LUHMES (cell line): Measurements from ENCODE around the gene CSPG5.

DNA sequence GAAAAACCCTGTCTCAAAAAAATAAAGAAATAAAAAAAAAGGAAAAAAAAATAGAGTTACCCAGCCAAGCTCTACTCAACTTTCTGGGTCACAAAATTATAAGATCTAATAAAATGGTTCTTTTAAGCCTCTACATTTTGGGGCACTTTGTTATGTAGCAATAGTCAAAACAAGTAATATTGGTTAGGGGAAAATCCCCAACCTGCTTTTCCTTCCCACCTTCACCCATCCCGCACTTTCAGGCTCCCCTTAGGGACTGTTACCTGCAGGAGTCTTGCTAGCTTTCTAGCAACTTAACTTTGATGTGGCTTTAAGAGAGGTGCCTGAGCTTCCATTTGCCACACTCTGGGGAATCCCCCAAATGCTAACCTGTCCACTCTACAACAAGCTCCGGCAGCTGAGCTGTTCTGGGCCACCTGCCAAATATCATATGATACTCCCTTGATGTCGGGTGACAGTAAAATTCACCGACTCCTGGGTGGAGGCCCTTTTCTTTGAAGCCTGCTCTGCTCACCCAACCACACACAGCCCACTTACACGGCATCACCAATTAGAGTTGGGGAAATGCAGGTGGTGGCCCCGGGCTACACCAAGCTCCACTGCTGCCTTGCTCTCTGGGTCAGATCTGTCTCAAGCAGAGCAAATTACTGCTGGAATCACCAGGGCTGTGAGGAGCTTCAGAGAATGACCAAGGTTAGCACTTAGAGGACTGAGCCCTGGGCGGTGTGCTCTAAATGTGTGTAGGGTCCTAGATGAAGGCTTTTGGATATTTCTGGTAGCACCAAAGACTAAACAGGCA, 38.0 kb upstream of the XCR1 start:
- PRO-cap = no peak

GRCh38 chr3:46089086-46090052, 62.1 kb upstream of the XCR1 start:
- PRO-cap = no peak

- PRO-cap = no peak
Measured at GRCh38 chr3:46353417-46353941, 432 bp upstream of the CCR2 start.

- PRO-cap = no peak
Measured at GRCh38 chr3:46383324-46383995, 12.7 kb downstream of the CCR5 start.

GRCh38 chr3:46386001-46386754, 15.4 kb downstream of the CCR5 start:
- PRO-cap = no peak

GRCh38 chr3:46396042-46396478, 11.0 kb upstream of the CCRL2 start:
- PRO-cap = no peak

DNA sequence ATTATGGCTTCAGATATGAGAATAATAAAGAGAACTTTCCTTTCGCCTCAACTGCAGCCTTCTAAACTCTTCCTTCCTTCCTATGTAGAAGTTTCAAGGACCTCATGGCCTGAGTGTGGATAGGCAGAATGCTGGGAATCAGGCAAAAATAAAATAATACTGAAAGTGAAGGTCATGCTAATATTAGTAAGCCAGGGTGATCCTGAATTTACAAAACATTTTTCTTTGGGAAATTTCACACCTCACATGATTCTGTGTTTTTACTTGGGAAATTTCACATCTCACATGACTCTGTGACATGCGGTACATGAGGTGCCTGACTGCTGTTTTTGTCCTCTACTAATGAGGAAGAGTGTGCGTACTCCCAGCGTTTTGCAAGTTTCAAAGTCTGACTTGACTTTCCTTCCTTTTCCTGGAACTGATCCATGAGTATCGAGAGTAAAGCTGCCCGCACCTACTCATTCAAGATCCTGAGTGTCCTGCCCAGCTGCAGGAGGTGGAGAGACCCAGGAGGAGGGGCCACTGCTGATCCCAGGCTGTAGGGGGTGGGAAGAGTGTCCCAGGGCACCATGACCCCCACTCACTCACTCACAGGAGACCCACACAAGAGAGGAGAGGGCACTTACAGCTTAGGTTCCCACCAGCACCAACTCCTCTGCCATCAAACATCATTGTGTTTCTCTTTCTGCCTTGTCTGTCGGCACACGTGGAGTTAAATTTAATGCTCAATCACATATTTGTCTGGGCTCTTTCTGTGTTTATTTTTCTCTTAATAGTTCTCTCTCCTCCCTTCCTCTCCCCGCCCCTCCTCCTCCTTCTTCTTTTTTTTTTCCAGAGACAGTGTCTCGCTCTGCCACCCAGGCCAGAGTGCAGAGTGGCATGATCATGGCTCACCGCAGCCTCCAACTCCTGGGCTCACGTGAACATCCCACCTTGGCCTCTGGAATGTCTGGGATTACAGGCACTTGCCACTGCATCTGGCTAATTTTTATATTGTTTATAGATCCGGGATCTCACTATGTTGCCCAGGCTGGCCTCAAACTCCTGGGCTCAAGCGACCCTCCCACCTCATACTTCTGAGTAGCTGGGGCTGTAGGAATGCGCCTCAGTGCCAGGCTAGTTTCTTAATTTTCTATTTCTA, 1.6 kb upstream of the CCRL2 start:
- PRO-cap = no peak

- PRO-cap = no peak
Measured at GRCh38 chr3:46692515-46693055, 894 bp downstream of the ALS2CL start.

DNA sequence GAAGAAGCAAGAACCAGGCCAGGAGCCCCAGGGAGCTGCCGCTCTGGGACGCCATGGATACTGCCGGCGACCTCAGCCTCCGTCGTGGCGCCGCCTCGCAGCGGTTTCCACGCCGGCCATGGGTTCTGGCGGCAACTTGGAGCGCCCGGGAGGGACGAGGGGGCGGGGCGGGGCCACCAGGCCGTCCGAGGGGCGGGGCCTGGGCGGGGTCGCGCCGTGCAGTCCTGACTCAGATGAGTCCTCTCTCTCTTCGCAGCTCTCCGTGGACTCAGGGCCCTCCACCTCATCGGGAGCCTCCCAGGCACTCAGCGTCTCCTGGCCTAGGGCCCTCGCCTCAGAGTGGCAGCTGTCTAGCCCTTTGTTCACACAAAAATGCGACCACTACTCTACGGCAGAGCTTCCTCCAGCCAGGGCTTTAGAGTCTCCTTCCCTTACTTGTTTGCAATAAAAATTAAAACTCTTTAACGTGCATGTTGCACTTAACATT, 50.8 kb downstream of the MYL3 start:
- PRO-cap = bidirectional peak, plus-strand start at position 247 of the sequence, minus-strand start at position 128 of the sequence

GRCh38 chr3:46987188-46987667, 7.8 kb downstream of the NBEAL2 start:
- PRO-cap = no peak

DNA sequence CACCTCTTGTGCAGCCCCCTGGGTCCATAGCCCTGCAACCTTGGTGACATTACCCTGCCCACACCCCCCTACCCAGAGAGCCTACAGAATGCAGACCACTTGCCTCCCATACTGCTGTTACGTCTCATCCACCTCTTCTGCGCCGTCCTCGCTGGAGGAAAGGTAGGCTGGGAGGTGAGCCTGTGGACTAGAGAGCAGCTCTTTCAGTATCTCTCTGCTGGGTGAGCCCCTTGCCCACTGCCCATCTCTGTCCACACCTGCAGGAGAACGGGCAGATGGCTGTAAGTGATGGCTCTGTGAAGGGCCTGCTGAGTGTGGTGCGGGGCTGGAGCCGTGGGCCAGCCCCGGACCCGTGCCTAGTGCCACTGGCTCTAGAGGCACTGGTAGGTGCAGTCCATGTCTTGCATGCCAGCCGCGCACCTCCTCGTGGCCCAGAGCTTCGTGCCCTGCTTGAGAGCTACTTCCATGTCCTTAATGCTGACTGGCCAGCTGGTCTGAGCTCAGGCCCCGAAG, 11.7 kb downstream of the NBEAL2 start:
- PRO-cap = no peak

DNA sequence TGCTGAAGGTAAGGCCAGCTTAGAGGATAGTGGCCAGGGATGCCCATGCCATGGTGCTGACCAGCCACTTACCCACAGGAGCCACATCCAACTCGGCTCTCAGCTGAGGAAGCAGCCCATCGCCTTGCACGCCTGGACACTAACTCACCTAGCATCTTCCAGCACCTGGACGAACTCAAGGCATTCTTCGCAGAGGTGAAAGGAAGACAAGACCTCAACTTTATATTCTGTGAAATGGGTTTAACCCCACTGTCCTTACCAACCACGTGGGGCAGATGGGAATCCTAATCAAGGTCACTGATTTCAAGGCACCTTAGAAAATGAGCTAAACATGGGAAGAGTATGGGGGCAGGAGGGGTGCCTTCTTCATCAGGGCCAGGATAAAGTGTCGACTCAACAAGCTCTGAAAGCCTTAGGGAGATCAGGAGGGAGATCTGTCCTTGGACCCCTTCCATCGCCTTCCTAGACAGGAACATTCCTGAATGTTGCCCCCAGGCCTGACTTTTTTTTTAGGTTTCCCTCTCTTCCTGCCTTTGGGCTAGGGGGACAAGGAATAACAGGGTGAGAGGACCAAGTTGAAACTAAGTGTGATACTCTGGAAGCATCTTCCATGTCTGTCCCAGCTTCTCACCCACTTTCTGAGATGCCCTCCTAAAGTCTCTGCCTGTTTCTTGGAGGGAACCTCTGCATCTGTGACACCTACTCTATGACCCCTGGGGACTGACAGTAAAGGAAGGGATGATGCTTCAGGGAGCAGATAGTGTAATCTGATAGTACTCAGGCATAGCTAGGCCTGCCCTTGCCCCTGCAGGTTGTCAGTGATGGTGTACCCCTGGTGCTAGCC, 27.0 kb downstream of the NBEAL2 start:
- PRO-cap = no peak

DNA sequence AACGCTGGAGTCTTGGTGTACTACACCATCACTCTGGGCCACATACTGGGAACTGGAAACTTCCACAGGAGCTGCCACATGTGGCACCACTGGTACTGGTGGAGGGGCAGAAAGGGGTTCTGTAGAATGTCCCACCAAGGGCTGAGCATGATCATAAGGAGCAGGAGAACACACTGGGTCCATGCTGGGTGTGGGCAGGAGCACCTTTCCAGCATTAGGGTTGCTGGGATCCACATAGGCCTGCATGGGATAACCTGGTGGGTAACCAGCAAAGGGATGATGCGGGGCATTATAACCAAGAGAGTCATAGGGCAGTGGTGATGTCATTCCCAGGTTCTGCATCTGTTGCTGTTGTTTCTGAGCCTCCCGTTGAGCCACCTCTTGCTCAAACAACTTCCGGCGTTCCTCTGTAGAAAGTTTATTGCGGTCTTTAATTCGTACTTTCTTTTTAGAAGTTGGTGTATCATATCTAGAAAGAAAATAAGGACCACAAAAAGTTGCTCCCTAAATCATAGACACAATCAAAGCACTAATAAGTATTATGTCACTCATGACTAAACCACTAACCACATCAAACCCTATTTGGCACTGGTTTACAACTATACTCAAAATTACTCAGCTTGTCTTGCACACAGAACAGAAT, 77.7 kb downstream of the NBEAL2 start:
- PRO-cap = no peak

DNA sequence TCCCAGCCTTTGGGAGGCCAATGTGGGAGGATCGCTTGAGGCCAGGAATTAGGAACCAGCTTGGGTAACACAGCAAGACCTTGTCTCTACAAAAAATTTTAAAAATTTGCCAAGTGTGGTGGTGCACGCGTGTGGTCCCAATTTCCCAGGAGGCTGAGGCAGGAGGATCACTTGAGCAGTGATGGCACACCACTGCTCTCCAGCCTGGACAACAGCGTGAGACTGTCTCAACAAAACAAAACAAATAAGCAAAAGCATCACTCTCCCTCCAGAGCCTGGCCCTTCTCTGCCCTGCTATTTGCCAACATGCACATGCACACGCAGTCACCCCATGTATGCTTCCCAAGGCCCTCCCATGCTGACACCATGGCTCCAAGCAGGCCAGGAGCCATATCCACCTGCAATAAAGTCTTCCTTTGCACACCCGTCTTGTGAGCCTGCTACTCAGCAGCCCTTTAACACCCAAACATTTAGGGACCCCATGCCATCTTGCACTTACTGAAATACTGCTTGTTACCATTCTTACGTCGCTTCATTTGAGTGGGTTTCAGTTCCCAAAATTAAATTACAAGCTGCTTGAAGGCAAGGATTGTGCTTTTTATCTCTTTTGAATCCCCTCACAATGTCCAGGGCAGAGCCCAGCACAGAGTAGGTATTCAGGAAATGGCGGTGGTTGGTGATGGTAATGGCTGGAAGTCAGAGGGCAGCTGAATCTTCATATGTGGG, 2.0 kb downstream of the KIF9 start:
- PRO-cap = no peak

GRCh38 chr3:47415035-47416206, 34.6 kb downstream of the PTPN23 start:
- PRO-cap = no peak

- PRO-cap = bidirectional peak, plus-strand start at chr3:47578990, minus-strand start at chr3:47578857
Measured at GRCh38 chr3:47578517-47579325, at the start of gene CSPG5. TSS of gene CSPG5 (minus strand) at chr3:47578865.

- PRO-cap = no peak
Measured at GRCh38 chr3:47890139-47891190, 87.5 kb downstream of the DHX30 start.

DNA sequence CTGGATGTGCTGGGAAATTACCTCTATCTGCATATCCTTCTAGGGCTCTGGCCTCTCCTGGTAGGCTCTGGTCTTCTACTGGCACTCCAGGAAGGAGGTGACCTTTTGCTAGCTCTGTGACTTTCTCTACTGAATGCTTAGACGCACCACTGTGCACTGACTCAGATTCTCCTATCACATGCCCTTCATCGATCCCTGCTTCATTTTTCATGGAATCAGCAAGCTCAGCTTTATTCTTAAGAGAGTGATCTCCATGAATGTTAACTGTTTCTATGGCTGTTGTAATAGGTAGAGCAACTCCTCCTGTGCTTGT, 106.6 kb downstream of the DHX30 start:
- PRO-cap = no peak

DNA sequence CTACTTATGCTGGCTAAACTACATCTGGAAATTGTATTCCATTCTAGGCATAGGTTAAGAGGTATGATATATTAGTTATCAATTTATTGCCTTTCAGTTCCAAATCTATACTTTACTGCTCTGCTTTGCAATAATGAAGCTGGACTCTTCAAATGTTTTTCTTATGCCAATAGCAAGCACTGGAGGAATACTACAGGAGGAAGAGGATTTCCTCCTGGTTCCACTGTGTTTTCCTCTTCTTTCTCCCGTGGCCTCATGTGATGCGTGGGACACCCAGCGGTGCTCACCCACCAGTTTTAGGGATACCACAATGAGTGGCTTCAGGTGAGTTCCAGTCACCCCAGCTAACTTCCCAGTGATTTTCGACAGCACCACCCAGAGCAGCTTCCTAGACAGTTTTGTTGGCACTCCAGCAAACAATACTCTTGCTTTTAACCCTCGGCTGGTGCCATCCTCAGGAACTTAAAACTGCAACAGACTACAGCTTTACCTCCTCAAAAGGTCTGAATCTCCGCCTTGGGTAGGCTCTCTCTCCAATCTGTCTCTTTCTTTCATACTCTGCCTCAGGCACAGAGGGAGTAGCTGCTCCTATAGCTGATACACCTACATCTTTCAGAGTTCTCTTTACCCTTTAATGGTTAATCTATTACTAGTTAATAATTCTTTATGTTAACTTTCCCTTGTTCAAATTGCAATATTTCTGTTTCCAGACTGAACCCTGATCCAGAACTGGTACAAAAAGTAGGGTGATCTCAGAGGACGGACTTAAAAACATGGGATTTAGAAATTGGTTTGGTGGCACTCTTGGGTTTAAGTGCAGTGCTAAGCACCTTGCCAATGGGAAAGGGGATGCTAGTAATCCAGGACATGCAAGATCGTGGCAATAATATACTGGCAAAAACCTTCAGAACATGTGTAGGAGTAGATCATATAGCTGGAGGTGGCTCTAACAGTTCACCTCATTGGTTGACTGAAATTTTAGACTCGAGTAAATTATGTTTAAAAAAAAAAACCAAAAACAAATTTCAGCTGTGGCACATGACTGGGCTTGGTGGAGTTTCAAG, 66.3 kb downstream of the MAP4 start:
- PRO-cap = no peak

DNA sequence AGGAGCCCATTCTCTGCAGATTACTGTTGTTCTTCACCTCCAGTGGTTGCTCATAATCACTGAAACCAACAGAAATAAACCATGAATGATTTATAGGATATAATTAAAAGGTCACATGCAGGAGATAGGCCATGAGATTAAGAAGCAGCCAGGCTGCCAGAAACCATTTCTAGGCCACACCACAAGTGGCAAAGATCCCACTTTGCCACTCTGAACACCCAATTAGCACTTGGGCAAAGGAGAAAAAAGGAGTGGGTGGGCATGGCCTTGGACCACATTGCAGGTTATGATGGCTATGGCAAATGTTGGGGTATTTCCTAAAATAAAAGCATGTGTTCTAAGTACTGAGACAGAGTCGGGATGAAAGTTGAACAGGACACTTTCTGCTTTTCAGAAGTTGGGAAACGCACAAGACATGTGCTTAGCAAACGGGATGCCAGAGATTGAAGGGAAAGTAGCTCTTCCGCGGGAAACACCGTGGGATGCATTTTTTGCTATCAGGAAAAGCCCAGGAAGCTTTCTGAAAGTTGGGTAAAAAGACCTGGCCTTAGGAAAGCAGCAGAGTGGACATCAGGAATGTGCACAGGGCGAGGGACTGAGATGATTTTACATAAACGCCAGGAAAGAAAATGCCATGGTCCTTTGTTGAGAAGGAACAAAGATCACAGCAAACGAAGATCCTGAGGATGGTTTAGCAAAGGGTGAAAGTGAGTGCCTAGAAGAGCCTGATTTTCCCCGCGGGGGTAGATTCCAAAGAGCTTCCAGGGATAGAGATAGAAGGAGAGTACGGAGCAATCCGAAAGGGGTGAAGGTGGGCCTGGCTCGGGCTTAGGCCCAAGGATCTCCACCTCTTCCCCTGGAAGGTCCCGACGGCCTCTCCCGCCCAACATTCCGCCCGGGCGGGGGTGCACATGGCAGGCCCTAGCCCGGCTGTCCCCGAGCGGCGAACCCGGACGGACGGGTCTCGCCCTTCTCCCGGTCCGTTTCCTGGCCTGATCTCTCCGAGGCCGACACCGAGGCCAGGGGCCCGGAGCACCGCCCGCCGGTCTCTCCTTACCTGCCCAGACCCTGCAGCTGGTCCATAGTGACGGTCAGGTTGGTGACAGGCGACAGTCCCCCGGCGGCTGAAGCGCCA, 1.1 kb downstream of the CDC25A start:
- PRO-cap = bidirectional peak, plus-strand start outside the sequence, minus-strand start at position 1,087 of the sequence